NALM6 (cell line): Measurements from ENCODE around the gene EIF4A3.

GRCh38 chr17:80048343-80048865 is 12.0 kb downstream of the CCDC40 start:
- PRO-cap, result no peak

DNA sequence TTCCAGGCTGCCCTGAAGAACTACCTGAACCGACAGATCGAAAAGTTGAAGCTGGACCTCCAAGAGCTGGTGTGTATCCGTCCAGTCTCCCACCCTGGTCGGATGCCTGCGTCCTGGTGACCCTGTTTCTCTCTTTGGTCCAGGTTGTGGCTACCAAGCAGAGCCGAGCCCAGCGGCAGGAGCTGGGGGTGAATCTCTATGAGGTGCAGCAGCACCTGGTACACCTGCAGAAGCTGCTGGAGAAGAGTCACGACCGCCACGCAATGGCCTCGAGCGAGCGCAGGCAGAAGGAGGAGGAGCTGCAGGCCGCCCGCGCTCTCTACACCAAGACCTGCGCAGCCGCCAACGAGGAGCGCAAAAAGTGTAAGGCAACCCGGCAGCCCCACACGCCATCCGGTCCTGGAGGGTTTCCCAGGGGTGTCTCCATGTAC is 13.5 kb downstream of the CCDC40 start:
- PRO-cap, result no peak

- PRO-cap, result bidirectional peak, plus-strand start at chr17:80147377, minus-strand start at chr17:80147128
These were observed at the start of gene EIF4A3 for GRCh38 chr17:80146766-80147714. EIF4A3 (minus strand) TSS chr17:80147128.

DNA sequence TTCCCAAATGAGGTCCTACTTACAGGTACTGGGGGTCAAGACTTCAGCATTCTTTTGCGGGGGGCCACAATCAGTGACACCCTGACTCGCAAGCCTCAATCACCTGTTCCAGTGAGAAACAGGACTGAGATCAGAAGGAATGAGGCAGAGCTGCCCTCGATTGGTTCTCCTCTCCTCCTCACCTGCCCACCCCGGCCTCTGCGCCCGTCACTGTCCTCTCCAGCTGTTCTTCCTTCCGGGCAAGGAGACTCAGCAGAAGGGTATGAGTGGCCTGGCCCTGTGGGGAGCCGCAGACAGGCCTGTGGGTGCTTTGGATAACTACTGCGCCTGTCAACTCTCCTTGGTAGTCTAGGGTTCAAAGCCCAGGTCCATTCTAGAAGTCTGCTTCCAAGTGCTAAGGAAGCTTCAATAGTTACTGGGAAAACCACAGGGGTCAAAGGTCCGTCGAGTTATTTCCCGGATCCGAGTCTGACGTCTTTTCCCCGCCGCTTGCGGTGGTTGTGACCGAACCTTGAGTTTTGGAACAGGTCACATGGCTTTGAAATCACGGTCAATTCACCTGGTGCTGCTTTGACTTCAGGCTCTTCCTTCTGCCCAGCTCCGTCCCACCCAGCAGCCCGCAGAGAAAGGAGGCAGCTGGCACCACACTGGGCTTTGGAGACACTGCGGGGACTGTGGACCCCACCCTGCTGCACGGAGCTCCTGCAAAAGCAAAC is 8.3 kb downstream of the CARD14 start:
- PRO-cap, result no peak

GRCh38 chr17:80221241-80221926 is 1.2 kb downstream of the SLC26A11 start:
- PRO-cap, result no peak

DNA sequence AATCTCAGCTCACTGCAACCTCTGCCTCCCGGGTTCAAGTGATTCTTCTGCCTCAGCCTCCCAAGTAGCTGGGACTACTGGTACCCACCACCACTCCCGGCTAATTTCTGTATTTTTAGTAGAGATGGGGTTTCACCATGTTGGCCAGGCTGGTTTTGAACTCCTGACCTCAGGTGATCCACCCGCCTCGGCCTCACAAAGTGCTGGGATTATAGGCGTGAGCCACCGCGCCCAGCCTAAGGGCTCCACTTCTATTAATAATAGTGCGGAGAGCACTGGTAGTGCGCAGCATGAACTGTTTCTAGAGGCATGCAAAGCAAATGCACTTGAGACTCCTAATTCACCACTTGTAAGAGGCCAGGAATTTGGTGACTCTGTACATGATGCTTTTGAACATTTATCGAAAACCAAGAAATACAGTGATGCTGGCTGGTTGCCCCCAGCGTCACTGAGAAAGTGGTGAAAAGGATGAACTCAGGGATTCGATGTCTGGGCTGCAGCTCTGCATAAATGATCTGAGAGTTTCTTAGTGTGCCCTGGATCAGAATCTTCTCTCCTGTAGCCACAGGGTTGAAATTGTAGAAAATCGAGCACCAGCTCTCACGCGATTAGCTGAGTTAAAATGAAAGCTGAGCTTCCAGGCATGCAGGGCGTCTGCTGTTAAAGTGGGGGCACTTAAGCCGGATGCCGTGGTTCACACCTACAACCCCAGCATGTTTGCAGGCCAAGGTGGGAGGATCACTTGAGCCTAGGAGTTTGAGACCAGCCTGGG is 4.6 kb downstream of the RNF213 start:
- PRO-cap, result no peak

GRCh38 chr17:80408638-80409305 is 6.2 kb upstream of the ENDOV start:
- PRO-cap, result no peak

DNA sequence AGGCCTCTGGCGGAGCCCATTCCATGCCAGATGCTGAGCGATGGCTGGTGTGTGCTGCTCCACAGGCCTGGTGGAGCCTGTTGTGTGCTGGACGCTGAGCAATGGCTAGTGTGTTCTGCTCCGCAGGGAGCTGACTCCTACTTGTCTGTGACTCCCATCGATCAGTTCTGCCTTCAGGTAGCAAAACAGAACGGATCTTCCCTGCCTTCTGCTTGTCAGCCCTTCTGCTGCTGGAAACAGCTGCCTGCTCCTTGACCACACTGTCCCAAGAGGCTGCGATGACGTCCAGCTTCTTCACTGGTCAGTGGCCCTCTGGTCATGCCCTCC is 4.4 kb downstream of the ENDOV start:
- PRO-cap, result no peak

GRCh38 chr17:80560181-80560707 is 15.6 kb downstream of the RPTOR start:
- PRO-cap, result no peak

DNA sequence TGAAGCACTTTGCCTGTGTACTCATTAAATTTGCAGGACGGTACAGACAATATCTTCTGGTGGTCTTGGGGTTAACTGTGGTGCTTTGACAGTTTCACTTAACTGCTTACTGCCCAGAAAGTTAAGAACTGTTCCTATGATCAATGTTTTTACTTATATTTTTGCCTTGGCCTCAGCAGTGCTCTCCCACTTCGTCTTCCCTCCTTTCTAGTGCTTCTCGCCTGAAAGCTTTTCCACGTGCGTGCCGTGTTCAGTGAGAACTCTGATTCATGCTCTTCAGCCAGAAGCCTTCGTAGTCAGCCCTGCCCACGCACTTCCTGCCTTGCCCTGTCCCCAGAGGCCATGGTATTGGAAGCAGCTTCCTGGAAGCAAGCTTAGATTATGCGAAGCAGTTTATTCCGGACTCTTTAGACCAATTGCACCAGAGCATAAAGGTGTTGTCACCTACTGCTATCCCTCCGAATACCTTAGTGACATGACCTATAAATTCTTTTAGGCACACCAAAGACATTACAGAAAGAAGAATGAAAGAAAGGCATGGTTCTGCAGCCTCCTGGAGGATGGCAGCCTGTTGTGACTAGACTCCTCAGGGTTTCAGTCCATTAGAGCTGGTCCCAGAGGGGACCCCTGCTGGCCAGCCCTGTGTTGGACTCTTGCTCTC is 105.1 kb downstream of the RPTOR start:
- PRO-cap, result no peak

DNA sequence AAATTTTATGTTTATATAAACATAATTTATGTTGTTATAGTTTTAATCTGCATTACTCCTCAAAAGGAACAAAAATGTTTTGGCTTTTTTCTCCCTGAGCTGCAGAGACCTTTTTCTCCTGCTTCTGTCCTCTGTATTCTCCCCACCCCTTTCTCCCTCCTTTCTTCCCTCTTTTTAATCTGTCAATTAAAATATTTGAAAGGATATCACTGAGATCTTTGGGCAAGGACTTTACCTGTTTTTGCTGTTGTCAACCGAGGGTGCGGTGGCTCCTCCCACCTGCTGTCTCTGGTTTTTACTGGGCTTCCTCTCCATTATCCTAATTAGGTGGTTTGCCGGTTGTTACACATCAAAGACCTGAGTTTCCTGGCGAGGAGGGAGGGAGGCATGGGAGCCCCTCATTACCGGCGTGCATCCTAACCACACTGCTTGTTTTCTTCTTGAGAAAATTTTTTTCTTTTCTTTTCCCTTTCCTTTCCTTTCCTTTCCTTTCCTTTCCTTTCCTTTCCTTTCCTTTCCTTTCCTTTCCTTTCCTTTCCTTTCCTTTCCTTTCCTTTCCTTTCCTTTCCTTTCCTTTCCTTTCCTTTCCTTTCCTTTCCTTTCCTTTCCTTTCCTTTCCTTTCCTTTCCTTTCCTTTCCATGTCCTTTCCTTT is 120.4 kb downstream of the RPTOR start:
- PRO-cap, result no peak

DNA sequence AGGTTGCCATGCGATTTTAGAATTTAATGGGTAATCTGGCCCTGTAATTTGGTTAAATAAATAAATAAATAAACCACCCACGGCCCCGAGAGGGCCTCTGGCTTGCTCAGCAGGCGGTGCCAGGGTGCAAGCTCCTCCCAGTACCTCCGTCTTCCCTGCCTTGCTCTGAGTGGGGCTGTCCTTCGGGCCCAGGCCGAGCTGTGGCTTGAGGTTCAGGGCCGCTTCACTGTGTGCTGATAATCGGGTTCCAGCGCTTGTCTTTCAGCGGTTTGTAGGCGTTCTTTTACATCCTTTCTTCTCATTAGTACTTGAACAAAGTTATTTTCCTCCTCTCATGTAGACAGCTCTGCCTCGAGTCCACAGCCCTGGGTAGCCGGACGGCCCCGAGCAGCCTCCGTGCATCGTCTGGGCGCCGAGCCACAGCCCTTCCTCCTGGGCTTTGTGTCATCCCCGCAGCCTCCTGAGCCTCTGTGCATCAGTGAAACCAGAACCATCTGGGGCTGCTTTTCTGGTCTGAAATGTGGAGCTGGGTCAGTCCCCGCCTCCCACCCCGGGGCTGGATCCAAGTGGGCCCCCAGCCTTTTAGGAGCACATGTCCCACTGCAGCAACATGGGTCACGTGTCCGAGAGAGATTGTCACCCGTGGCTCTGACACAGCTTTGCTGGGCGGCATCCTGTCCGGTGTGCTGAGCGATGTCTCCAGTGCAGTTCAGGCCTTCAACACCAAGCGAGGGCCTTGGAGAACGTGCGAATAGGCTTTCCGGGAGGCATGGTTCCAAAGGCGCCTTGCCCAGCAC is 157.4 kb upstream of the CHMP6 start:
- PRO-cap, result no peak

DNA sequence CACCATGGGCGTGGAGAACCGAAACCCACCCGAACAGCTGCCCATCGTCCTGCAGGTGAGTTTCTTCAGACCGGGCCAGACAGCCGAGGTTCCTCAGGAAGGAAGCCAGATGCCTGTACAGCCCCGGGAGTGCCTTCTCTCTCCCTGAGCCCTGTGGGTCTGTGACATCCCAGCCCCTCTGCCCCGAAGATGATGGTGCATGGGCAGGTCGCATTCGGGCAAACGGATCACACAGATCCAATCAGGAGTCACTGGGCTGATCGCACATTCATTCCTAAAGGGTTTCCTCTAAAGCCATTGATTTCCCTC is 145.2 kb upstream of the CHMP6 start:
- PRO-cap, result no peak

DNA sequence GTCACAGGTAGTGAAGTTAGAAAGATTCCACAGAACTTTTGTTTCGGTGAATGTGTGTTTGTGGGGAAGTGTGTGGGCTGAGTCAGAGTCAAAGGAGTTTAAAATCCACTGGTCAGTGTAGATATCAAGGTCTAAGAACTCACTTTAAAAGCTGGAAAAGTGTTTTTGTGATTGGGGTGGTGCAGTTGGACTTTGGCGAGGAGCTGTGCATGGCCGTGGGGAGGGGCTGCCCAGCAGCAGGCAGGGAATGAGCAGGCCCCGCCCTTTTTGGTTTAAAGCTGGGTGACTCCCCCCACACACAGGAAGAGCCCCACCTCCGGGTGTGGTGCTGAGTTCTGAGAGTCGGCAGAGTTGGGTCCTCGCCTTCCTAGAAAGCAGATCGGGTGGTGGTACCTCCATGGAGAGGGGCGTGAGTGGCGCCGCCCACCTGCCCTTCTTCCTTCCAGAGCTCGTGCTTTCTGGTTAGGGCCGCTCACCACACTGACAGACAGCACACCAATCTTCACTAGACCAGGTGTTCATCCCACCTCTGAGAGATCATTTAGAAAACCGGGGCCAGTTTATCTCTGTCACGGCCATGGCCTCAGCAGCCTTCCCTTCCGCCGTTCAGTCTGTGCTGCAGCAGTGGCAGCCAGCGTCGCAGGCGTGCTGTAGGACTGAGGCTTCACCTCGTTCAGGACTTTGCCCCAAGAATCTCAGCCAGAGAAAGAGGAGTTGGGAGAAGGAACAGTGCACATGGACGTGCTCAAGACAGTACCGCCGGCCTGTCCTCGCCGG is 144.1 kb upstream of the CHMP6 start:
- PRO-cap, result no peak

DNA sequence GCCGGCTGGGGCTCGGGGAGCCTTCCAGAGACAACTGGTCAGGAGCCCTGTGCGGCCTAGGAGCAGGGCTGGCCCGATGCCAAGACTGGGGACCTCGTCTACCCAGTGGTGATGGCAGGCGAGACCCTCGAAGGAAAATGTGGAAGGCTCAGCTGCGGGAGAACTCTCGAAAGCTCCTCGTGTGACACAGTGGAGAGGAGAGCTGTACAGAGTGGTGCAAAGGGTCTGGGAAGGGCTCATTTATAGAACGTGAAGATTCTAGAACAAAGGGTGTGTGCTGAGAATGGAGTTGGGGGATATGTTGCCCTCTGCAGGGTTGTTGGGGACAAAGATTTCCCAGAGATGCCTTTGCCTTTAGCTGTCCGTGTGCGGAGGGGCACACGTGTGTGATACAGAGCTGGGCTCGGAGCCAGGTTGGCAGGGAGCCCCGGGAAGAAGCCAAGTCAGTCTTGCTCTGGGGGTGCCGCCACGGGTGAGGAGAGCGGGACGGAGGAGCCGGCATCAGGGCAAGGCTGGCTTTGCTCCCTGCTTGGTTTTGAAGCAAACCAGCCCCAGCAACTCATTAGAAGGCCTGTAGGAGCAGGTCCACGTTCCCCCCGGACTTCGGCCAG is 132.4 kb upstream of the CHMP6 start:
- PRO-cap, result no peak

- PRO-cap, result no peak
These were observed 124.0 kb upstream of the CHMP6 start for GRCh38 chr17:80867535-80868061.

DNA sequence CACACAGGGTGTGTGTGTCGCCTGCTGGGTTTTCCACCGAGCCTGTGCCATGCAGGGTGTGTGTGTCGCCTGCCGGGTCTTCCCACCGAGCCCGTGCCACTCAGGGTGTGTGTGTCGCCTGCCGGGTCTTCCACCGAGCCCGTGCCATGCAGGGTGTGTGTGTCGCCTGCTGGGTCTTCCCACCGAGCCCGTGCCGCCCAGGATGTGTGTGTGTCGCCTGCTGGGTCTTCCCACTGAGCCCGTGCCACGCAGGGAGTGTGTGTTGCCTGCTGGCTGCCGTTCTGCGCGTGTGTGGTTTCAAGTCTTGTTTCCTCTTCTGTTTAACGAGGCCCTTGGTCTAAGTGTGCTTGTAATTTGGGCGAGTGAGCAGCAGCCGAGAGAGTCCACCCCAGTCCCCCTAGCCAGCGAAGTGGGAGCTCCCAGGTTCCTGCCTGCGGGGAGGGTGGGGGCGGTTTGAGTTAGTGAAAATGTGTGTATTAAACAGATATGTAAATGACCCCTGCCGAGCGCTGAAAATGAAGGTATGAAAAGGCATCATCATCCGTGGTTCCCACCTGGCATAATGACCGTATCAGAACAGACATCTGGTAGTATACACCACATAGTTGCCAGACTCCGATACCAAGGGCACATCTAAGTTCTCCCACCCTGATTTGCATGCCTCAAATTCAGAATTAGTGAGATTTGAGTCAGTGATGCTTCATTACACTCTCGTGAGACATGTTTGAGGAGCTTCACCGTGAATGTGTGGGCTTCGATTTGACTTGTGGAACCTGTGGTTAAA is 114.6 kb upstream of the CHMP6 start:
- PRO-cap, result no peak

GRCh38 chr17:80929354-80929925 is 62.2 kb upstream of the CHMP6 start:
- PRO-cap, result no peak

- PRO-cap, result no peak
These were observed 53.1 kb upstream of the CHMP6 start for GRCh38 chr17:80938351-80939145.

- PRO-cap, result no peak
These were observed 32.8 kb upstream of the CHMP6 start for GRCh38 chr17:80958863-80959185.